Thoracic aorta (tissue), 1 donor: ENCODE results near the gene EML4.

DNA sequence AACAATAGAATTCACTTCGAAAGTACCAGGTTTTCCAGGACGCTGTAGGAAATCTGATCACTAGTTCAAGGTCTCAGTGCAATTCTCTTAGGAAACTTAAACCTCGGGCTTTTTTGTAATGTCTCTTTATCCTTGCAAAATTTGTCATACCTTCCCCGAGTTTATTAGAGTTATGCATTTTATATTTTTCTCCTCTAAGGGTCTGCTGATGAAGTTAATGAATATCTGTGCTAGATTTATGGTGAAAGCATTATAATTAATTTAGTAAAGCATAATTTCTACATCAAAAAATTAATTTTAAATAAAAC, 869 bp downstream of the RMDN2 start:
- RAMPAGE, long total RNA = no peak

GRCh38 chr2:38068881-38069412, 7.0 kb downstream of the CYP1B1 start:
- RAMPAGE, long total RNA = no peak

GRCh38 chr2:38116650-38117145, 40.7 kb upstream of the CYP1B1 start:
- RAMPAGE, long total RNA = no peak

DNA sequence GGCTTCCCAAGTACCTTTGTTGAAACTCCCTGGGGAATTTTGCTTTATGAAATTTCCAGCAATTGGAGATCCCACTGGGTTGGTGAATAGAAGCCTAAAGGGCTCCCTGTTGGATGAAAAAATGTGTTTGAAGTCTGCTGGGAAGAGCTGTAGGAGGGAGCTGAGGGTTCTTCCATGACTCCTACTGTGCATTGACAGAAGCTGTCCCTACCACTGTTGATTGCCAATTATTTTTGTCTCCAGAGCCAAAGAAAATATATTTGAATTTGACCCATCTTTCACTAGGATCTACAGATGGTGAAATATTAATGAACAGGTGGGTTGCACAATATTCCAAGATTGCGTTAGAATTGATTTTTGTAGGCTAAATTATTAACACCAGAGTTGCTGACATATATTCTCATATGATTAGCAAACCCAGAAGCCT, 95.4 kb upstream of the CYP1B1 start:
- RAMPAGE, long total RNA = no peak

DNA sequence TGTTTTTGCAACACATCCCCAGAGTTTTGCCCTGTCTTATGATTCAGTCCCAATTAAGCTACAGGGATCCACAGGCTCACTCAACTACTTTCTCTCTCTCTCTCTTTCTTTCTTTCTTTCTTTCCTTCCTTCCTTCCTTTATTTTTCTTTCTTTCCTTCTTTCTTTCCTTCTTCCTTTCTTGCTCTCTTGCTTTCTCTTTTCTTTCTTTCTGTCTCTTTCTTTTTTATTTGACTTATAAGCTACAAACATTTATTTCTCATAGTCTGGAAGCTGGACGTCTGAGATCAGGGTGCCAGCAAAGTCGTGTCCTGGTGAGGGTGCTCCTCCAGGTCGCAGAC, 142.0 kb upstream of the CYP1B1 start:
- RAMPAGE, long total RNA = no peak

- RAMPAGE, long total RNA = no peak
These were observed 85.1 kb upstream of the ATL2 start for GRCh38 chr2:38462041-38462797.

DNA sequence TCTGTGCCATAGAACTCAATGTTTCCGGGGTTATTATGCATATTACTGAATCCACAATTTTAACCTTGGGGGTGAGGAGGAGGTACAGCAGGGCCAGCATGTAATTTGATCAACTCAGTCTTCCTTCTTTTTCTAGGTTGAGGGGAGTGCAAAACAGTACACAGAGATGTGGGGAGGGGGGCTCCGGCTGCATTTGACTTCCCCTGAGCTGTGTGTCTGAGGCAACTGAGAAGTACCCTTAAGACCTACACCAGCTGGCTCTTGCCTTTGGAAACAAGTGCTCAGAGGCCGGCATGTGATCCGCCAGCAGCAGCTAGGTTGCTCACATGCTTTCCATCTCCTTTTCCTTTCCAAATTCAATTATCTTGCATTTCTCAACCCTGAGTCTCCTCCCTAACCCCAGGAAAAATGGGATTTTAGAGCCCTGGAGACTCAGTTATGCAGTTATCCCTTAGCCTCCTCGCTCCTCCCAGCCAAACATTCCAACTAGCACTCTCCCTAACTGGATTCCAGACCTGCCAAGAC, 102.9 kb downstream of the HNRNPLL start:
- RAMPAGE, long total RNA = no peak

GRCh38 chr2:38533221-38533741, 69.4 kb downstream of the HNRNPLL start:
- RAMPAGE, long total RNA = no peak

DNA sequence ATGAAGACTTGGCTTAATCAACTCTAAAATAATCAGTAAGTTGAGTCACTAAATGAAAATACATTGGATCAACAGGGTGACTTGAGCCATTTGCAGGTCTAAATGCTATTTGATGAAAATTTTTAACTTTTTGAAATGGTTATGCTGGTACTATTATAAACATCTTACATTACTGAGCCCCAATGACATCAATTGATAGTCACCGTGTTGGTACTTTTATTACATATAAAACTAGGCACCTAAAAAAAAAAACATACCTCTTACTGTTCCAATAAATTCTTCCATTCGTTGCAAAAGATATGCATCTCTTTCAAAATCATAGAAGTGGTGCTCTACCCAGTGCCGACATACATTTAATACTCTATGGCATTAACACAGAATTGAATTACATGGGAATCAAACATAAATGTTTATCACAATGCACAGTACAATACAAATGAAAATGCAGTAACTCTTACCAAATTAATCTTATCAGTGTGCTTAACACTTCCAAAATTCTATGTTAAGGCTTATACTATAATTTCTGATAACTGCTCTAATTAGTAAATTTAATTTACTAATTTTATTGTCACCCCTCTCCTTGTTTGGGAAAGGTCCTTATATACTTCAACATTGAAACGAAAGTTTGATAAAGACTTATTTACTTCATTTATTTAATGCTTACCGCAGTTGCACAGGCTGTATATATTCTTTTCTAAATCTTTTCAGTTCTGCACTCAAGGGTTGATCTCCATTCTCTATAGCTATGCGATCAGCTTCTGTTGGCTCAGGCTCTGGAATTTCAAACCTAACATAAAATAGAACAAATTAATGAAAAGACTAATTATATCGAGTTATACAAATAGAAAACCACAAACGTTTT, 107.4 kb downstream of the SOS1 start:
- RAMPAGE, long total RNA = no peak

DNA sequence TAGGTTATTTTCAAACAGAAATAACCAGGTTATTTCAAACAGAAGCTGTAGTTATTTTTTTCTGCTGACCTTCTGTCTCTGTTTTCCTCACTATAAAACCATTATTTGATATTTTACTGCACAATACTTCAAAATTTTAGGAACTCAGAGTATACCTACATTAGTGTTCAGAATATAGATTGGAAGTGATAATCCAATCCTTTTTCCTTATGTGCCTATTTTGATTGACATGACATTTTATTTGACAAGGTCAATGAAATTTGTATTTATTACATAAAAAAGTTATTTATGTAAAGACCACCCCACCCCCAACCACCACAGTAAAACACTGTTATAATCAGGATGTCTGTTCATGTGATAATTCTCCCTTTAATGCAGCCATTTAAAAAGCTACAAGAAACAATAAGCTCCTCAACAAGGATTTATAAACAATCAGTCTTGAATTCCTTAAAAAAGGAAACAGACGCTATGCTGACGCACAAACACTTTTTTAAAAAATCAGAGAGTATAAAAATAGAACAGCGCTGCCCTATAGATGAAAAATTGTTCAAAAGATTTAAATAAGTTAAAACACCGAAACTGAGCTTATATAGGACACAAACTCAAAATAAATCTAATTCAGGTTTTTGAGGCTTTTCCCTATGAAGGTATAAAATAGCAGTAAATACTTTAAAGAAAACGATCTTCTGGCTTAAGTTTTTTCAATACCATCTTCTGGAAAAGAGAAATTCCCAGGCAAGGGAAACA, 102.2 kb downstream of the SOS1 start:
- RAMPAGE, long total RNA = no peak

DNA sequence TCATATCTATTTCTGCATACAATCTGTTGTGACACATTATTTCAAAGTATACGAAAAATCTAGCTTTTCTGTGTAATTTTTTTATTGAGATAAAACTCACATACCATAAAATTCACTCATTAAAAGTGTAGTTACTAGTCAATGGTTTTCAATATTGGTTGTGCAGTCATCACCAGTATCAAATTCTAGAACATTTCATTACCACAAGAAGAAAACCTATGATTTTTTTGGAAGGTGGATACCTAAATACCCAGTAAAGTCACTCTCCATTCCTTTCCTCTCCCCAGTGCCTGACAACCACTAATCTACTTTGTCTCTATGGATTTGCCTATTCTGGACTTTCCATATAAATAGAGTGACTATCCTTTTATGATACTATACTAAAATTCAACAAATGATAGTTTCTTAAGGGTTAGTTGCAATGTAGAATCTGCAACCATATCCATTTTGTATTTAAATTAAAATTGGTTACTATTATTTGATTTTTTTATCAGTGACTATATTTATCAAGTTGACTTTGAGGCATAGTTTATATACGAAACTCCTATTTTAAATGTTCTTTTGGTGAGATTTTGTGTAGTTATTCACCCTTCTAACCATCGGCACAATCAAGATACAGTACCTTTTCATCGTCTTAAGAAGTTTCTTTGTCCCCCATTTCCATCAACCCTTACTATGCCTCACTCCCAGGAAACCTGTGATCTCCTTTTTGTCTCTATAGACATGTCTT, 68.9 kb downstream of the SOS1 start:
- RAMPAGE, long total RNA = no peak

DNA sequence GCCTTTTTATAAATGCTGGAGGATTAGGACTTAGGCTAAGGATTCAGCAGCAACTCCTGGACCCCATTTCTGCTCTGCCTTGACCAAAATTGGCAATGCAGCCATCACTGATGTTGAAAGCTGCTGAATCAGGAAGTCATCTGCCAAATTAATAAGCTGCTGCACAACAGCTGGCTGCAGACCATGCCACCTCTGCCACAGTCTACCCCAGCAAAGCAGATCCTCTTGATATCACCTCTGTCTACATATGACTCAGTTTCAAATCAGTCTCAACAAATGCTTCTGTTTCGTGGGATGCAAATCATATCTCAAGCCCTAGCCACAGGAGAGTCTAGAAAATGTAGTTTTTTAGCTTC, 7.1 kb upstream of the SOS1 start:
- RAMPAGE, long total RNA = no peak

DNA sequence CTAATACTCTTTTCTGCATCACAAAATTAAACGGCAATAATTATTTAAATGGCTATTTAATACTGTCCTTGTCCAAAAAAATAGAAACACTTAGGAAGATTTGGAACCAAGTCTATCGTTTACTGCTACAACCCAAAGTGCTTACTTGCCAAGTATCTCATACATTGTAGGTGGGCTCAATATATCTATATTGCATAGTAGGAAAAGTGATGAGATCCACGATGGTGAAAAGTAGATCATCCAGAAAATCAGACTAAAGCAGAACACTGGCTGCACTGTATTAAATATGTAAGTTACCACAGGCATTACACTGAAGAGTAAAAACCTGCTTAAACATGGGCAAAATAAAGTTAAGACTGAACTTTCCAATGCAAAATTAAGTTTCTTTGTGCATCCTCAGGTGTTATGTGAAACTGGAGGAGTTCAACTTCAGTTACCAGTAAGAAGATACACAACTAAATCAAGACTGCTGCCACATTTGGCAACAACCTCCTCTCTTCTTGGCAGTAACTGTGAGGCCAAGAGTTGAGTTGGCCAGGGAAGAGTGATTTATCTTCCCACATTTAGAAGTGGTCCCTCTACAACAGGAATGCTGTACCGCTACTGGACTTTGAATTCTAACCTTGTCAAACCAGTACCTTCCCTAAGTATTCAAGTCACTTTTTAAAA, 1.4 kb downstream of the MAP4K3 start:
- RAMPAGE, long total RNA = no peak

DNA sequence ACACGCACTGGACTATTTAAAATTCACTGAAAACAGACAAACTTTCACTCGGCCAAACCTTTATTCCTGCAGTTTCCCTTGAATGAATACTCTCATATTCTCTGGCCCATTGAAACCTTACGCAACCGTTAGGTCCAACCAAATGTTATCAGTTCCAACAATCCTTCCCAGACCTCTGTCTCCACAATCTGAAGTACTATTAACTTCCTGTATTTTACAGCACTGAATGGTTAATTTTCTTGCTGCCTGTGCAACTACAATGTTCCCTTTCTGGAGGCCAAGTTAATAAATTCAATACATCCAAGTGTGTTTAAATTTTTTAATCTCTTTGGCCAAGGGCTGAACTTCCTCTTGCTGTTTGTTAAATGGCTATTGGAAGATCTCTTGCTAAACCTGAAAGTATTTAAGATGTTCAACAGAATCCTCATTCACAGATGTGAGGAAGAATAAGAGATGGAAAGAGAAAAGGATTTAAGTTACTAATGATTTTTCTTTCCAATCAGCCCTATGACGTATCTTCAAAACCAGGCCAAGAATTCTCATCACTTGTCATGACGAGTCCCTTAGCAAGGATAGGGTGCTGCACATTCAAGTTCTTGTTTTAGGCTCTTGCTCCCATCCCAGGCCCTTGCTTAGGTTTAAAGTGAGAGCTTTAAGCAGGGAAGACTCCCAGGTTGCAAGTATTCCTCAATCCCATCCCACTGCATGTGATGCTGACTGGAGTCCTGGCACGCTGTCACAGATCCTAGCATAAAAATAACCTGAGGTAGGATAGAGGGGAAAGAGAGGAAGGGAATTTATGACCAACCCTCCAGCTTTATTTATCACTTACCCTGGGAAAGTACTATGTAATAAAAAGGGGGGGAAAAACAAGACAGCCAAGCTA, 122.5 kb downstream of the SLC8A1 start:
- RAMPAGE, long total RNA = no peak

DNA sequence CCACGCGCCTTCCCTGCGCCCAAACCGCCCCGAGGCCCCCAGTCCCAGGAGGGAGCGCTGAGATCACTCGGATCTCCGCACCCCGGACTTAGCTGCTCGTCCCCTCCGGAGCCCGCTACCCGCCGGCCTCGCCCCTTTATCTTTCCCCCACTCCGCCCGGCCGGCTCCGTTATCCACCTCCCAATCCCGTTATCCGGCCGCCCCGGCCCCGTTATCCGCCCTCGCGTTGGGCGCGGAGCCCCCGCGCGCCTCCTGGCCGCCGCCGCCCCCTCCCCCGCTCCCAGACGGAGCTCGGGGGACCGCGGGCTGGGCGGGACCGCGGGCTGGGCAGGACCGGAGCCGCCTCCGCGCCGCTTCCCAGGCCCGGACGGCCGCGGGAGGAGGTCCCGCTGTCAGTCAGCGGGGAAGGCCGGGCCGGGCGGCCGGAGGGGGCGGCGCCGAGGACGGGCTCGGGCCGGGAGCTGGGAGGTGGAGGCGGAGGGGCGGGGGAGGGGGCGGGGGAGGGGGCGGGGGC, 310 bp upstream of the PKDCC start:
- RAMPAGE, long total RNA = no peak

DNA sequence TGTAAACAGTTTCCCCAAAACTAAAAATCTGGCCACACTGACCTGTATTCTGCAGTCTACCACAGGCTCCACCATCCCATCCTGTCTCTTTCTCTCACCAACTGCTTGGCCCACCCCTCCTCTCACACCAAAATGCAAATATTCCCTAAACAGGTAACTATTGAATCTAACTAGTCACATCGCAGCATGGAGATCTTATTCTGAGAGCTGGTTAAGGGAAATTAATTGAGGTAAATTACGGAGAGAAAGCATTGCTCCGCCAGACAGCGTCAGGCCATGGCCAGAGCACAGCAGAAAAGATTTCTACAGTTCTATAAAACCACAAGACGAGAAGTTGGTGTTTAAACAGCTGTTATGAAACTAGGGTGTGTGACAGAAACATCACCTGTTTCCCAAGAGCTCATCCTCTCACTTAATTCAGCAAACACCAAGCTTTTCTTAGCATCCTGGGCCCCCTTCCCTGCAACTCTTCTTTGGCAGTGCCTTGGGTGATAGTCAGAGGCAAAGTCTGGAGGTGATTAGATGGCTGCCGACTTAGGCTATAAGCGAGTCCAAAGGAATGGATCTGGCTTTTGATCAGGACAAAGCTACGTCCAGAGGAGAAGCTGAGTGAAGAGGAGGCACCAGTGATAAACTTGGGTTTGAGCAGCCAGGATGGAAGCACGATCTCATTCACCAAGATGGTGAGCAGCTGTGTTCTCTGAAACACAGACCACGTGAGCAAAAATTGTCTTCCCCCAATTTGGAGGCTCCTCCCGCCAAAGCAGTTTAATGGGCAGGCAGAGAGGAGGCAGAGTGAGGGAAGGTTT, 57.6 kb downstream of the PKDCC start:
- RAMPAGE, long total RNA = no peak

DNA sequence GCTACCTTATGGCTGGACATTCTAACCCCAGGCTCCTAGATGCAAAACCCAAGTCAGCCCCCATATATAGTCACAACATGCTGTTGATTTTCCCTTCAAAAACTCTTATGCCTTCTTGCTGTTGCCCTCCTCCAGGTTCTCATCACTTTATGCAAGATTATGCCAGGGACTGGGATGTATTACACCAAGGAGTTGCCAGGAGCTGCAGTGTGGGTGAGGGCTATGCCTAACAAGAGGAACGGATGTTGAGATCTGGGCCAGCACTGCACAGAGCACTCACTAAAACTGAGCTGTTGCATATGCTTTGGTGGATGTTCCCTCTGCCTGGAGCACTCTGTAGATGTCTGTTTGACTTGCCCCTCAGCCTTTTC, 41.1 kb upstream of the EML4 start:
- RAMPAGE, long total RNA = no peak

DNA sequence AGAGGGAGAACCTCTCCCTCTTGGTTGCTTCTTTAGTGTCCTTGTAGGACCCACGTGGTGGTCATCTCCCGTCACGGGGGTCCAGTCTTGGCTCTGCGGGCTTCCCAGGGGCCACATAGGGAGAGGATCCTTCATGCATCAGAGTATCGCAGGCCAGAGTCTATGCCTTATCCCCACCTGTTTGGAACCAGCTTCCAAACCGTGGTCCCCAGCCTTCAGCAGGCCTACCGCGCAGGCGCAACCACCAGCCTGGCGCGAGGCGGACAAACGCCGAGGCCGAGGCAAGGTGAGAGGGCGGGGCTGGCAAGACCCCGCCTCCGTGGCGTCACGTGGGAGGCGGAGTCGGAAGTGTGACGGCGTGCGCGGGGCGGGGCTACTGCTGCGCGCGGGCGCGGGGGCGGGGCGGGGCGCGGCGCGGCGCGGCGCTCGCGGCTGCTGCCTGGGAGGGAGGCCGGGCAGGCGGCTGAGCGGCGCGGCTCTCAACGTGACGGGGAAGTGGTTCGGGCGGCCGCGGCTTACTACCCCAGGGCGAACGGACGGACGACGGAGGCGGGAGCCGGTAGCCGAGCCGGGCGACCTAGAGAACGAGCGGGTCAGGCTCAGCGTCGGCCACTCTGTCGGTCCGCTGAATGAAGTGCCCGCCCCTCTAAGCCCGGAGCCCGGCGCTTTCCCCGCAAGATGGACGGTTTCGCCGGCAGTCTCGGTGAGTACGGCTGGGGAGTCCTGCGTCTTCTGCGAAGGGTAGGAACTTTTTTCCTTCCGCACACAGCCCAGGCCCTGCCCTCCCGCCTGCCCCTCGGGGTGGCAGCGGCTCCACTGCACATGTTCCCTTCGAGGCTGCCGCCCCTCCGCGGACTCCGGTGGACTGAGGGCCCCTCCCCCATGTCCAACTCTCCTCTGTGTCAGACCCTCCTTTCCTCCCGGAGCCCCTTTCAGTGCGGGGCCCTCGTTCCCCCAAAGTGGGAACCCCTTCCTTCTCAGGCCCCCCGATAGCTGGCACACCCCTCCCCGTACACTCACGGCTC, at the start of gene EML4:
TSS of gene EML4 (plus strand) at position 420 of the 1,025 bp plus-strand sequence.
- RAMPAGE, long total RNA = start-site peak on the plus strand centred at position 449 of the sequence, 74 bp wide, 452 reads

GRCh38 chr2:42187944-42188350, 18.8 kb downstream of the EML4 start:
- RAMPAGE, long total RNA = no peak

- RAMPAGE, long total RNA = no peak
These were observed 93.8 kb downstream of the COX7A2L start for GRCh38 chr2:42267140-42267768.